ENCODE data around the genes ANKS6 and ALG2.

- PRO-cap: no peak
These were observed 6.7 kb downstream of the TBC1D2 start for GRCh38 chr9:98248601-98249240.

- PRO-cap: no peak
These were observed 101.0 kb downstream of the GABBR2 start for GRCh38 chr9:98607783-98608174.

DNA sequence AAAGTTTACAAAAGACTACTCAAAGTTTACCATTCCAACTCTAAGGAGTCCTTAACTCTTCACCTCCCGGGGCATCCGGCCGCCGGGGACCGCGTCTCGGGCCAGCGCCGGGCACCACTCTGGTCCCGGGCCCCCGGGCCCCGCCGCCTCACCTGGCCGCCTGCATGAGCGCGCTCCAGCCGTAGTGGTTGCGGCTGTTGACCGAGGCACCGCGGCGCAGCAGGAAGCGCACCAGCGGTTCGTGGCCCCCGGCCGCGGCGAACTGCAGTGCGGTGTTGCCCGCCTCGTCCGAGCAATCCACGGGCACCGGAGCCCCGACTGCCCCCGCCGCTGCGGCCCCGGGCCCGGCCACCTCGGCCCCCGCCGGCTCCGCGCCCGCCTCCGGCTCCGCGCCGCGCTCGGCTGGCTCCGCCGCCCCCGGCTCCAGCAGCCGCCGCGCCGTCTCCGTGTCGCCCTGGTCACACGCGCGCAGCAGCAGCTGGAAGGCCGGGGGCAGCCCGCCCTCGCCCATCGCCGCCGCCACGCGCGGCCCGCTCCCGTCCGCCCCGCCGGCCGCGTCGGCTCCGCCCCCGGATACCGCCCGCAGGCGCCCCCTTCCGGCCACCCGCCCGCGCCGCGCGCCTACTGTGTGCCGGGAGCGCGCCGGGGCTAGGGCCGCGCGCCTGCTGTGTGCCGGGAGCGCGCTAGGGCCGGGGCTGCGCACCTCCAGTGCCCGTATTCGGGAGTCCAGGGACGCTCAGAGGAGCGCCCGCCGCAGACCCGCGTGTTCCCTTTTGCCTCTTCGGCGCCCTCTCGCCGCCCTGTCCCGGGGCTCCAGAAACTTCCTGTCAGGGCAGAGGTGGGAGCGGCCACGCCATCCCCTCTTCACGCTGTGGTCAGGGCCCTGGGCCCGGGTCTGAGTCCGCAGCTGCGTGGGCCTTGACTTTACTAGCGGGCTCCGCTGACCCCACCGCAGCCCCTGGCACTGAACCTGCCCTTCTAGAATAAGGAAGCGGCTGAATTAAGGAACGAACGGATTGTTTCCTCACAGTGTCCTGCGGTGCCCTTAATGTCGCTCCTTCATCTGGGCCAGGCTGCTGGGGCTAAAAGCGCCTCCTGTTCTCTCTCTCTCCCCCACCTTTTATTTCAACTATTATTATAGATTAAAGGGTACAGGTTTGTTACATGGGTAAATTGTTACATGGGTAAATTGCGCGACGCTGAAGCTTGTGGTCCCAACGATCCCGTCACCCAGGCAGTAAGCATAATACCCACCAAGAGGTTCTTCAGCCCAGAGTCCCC is at the start of gene ANKS6:
TSS of gene ANKS6 (minus strand) at position 575 of the 1,281 bp plus-strand sequence.
- PRO-cap: bidirectional peak, plus-strand start at position 708 of the sequence, minus-strand start at position 532 of the sequence; unidirectional peak, minus-strand start at position 802 of the sequence; unidirectional peak, minus-strand start at position 897 of the sequence

GRCh38 chr9:98826441-98827068 is 19.1 kb downstream of the GALNT12 start:
- PRO-cap: no peak

- PRO-cap: no peak
These were observed 56.8 kb downstream of the GALNT12 start for GRCh38 chr9:98864289-98864690.

GRCh38 chr9:98867602-98868088 is 60.2 kb downstream of the GALNT12 start:
- PRO-cap: no peak

- PRO-cap: unidirectional peak, minus-strand start at chr9:98944312
These were observed 704 bp downstream of the COL15A1 start for GRCh38 chr9:98944132-98945090.

DNA sequence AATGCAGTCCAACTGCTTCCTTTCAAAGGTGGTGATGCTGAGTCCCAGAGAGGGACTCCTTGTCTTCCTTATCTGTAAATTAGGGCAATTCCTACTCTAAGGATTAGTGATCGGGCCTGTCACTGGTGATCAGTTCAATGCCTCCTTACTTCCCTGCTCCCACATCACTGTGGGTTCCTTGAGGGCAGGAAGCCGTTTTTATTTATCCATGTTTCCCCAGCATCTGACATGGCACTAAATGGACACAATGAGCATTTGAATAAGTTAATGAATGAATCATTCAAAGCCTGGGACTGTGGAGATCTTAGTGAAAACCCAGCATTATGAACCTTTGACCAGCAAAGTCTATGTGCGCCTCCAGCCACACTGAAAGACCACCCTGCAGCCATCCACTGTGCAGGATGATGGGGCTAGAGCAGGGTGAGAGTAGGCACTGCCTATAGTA is 11.5 kb downstream of the COL15A1 start:
- PRO-cap: unidirectional peak, minus-strand start at position 171 of the sequence

- PRO-cap: no peak
These were observed 33.4 kb downstream of the COL15A1 start for GRCh38 chr9:98977192-98977448.

- PRO-cap: no peak
These were observed 34.5 kb downstream of the COL15A1 start for GRCh38 chr9:98978016-98978780.

GRCh38 chr9:99105768-99106268 is 905 bp downstream of the TGFBR1 start:
- PRO-cap: bidirectional peak, plus-strand start at chr9:99105842, minus-strand start at chr9:99105815

GRCh38 chr9:99137607-99138188 is 32.8 kb downstream of the TGFBR1 start:
- PRO-cap: no peak

- PRO-cap: no peak
These were observed 40.0 kb downstream of the ALG2 start for GRCh38 chr9:99181675-99182202.

- PRO-cap: no peak
These were observed 11.1 kb downstream of the ALG2 start for GRCh38 chr9:99210541-99211155.

GRCh38 chr9:99220852-99222123 is at the start of gene ALG2:
ALG2 (minus strand) TSS chr9:99221942.
- PRO-cap: bidirectional peak, plus-strand start at chr9:99222315, minus-strand start at chr9:99221940

DNA sequence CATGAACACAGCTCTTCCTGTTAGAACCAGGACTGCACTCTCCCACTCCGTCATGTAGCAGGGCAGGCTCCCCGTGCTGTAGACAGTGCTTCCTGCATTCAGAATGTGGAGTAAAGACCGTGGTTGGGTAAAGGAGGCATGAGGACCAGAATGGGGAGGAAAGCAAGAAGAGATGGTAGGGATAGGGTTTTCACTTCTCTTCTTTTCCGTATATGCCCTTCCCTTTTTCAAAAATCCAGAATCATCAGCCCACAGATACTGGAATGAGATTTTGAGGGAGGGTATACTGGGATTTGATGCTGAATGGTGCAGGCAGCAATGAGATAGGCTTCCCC is 4.1 kb downstream of the SEC61B start:
- PRO-cap: no peak

DNA sequence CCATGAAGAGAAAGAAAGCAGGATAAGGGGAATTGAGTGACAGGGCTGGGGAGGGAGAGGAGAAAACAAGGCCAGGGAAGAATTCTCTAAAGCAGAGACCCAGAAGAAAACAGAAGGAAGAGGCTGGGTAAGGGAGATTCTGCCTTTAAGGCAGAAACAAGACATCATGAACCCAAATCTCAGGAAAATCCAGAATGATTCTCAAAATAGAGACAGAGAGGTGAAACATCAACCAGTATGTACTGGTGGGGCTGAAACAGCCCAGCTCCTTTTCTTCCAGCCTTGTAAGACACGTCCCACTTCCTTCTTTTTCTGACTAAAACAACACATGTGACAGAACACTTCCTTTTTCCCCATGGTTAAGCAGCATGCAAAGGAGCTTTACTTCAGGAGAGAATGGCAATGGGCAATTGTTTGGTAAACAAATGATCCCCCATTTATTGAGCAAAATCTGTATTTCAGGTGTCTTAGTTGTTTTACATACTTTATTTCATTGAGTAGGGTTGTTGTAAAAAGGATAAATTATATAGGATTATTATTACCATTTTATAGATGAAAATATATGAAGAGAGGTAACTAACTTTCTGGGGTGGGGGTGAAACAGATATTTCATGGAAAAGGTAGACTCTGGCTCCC is 230.8 kb upstream of the NR4A3 start:
- PRO-cap: no peak

DNA sequence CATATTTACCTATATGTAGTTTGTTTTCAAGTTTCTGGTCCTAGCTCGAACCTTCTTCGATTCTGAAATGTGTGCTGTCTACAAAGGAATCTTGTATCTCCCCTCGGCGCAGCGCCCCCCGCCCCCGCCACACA is 1.4 kb upstream of the NR4A3 start:
- PRO-cap: no peak

DNA sequence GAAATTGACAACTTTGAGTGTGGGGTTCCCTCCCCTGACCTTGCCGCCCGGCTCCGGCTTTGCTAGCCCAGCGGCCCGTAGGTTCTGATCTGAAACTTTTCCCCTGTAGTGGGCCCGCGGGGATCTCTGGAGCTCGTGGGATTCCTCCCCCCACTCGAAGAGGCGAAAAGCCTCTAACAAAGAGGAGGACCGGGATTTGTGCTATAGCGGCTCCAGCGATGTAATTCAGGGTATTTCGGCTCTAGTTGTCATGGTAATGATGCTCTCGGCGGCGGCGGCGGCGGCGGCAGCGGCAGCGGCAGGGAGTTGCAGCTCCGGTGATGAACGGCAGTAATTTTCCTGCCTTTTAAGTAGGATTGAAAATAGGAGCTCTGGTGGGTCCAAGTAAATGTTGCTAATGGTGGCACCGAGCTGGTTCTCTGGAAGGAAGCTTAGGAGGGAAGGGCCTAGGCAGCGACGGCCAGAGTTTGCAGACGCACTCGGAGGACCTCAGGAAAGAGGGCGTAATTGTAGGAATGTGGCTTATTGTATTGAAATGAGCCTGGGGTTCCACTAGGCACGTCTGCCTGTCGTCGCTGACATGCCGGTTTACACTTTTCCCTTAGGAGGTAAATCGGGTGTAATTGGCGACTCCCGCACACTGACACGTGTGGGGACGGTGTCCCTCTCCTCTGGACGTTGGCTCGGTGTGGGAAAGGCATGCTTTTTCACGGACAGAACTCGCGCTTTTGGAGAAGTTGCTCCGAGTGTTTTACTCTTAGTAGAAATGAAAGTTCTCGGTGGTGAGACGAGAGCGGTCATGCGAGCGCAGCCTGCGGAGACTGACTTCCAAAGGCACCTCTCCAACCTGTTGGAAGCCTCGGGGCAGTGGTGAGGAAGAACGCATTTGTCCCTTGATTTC is 1.0 kb downstream of the NR4A3 start:
- PRO-cap: unidirectional peak, minus-strand start at position 91 of the sequence; unidirectional peak, minus-strand start at position 178 of the sequence

DNA sequence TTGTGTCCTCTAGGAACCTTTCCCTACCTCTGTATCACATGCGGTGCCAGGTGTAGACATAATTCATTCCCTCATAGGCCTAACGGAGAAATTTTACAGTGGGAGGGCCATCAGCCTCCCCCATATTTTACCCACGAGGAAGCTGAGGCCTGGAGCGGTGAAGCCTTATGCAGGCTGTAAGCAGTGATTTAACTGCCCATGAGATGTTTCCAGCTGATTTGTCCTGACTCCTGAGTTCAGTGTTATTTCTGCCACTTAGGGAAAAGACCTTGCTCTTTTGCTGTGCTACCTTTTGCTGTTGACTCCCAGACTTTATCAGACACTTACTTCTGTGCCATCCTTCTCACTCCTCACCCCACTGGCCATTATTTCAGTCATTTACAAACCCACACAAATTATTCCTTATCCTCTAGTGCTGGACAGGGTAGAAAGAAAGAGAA is 8.1 kb downstream of the NR4A3 start:
- PRO-cap: no peak

Data from neural crest cell (in vitro differentiated cells).